ENCODE measurements around the genes KLF16 and AMH.

GRCh38 chr19:1295654-1295962 lies 9.9 kb downstream of the EFNA2 start:
- PRO-cap, 10 experiments, result no peak in any of the 10 experiments

DNA sequence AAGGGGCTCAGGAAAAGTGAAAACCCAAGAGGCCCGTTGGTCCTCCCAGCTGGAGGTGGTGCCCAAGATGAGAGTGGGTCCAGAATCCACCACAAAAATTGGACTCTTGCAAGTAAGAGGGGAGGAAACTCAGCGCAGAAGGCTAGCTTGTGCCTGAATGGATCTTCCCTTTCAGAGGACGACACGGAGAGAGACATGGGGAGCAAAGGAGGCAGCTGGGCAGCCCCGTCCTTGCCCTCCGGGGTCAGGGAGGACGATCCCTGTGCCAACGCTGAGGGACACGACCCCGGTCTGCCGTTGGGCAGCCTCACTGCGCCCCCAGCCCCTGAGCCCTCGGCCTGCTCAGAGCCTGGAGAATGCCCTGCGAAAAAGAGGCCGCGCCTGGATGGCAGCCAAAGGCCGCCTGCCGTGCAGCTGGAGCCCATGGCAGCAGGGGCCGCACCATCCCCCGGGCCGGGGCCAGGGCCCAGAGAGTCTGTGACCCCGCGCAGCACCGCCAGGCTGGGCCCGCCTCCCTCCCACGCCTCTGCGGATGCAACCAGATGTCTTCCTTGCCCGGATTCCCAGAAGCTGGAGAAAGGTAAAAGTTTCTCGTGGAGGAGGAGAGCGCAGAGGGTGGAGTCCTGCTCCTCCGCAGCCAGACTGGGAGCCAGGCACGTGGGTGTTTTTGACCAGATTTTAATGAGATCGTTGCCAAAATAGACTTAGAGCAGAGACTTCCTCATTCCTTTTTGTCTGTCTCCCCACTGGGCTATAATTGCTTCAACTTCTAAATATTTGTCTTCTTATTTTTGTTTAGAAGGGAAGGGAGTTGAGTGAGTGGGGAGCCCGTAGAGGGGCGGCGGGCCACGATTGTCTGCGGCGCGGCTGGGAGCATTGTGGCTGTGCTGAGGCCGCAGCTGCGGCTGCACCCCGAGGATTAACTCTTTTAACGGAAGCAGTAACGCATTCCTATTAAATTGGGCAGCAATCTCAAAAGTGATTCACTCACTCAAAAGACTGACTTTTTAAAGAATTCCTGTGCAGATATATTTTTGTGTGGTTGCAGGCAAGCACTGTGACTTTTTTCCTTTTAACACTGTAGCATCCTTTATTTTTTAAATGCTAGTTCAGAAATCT lies 6.1 kb downstream of the PWWP3A start:
- PRO-cap, 10 experiments, result peak in 2 of 10 experiments; most common plus-strand start position 724 of the sequence (in 1); most common minus-strand start position 644 of the sequence (in 2)

- PRO-cap, 10 experiments, result no peak in any of the 10 experiments
Measured at GRCh38 chr19:1419447-1419943, 12.1 kb downstream of the DAZAP1 start.

DNA sequence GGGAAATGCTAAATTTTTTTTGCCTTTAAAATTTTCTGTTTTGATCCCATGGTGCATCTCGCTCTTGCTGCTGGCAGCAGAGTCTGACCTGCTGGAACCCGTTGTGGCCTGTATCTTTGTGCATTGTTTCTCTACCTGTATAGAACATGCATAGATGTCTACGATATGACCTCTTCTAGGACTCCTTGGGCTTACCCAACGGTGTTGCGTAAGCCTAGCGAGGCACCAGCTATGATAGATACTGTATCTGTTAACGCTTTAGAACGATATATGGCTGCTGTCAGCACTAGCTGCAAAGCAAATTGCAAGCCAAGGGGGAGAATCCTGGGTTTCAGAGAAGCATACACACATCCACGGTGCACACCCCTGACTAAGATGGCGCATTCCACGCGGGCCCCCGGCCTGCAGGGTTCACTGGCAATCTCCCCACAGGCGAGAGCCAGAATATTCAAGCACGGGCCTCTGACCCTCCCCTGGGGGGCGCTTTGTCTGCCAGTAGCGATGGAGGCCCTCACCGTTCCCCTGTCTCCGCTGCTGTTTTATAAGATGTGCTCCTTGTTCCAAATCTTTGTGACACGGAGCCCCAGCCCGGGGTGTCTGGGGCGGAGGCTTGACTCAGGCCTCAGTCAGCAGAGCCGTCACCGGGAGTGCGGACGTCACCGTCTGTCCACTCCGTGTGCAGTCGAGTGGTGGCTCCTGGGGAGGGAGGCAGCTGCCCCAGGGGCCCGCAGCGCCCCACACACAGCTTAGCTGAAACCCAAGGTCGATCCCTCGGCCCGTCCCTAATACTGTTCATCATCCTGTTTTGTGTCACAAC lies 13.0 kb upstream of the RPS15 start:
- PRO-cap, 10 experiments, result no peak in any of the 10 experiments

GRCh38 chr19:1507579-1508598 lies 4.9 kb downstream of the ADAMTSL5 start:
- PRO-cap, 10 experiments, result peak in 5 of 10 experiments; most common plus-strand start chr19:1507974 (in 4); most common minus-strand start chr19:1507874 (in 1)

DNA sequence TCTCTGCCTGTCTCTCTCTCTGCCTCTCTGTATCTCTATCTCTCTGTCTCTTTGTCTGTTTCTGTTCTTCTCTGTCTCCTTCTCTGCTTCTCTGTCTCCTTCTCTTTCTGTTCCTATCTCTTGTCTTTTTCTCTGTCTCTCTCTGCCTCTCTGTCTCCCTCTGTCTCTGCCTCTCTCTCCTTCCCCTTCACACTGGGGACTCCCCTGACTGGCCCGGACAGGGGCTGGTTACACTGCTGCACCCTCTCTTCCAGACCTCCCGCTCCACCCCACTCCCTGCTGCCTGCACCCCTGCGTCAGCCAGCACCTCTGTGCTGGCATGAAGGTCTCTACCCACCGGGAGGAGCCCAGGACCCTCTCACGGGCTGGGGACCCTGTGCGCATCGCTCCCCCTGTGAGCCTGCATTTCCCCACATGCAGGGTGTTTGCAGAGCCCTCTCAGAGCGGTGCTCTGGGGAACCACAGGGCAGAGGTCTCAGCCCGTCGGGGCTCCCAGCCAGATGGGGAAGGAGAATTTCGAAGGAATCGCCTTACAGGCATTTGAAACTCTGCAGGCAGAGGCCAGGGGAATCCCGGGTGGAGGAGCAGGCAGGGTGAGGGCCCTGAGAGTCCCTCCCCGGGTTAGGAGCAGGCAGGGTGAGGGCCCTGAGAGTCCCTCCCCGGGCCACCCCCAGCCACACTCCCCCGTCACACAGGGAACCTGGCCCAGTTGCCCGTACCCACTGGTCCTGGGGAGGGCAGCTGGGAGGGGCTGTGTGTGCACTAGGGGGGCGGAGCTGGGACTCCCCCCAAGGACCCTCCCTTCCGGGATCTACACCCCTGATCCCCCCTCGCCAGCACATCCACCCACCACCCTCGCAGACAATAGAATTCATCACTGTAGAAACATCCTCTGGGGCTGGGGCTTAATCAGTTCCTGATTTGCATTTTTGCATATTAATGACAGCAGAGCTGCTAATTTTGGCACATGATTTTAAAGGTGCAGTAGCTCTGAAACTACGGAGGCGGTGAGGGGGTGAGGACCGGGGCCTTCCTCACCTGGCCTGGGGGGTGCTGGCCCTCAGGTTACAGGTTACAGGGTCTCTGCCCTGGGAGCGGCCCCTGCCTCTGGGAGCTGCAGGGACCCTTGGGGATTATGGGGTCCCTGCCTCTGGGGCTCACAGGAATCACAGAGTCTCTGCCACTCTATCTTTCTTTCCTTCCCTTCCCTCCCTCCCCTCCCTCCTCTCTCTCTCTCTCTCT lies 16.3 kb upstream of the TCF3 start:
- PRO-cap, 10 experiments, result peak in 1 of 10 experiments; most common minus-strand start position 879 of the sequence (in 1)

GRCh38 chr19:1789392-1790194 lies 22.5 kb downstream of the ATP8B3 start:
- PRO-cap, 10 experiments, result no peak in any of the 10 experiments

DNA sequence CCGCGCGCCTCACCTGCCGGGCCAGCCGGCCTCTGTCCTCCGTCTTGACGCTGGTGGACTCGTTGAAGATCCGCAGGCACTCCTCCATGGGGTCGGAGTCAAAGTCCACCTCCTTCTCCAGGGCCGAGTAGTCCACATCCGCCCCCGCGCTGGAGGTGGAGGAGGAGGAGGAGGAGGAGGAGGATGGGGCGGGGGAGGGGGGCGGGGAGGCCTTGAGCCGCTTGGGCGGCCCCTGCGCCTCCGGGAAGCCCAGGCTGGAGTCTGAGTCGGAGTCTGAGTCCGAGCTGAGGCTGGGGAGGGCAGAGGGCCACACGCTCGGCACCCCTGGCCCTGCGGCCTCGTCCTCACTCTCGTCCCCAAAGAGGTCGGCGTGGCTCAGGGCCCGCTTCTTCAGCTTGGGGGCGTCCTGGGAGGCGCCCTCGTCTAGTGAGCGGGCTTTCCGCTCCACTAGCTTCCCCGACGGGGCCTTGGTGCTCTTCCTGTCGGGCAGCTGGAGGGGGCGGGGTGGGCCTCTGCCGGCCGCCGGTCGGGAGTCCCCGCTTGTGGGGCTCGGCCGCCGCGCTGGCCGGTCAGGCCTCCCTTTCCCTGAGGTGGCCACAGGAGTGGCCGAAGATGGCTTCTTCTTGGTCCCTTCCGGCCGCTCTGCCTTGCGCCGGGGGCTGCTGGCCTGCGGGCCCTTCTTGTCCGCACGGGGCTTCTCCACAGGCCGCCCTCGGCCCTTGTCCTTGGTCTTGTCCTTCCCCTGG lies 15.0 kb upstream of the ATP8B3 start:
- PRO-cap, 10 experiments, result peak in 1 of 10 experiments; most common plus-strand start position 272 of the sequence (in 1); most common minus-strand start position 100 of the sequence (in 1)

GRCh38 chr19:1862686-1863745 lies at the start of gene KLF16:
Gene KLF16, minus strand, starts transcription at chr19:1863579.
- PRO-cap, 10 experiments, result peak in 9 of 10 experiments; most common plus-strand start chr19:1863096 (in 3); most common minus-strand start chr19:1863579 (in 7)

GRCh38 chr19:1875895-1876502 lies 9.3 kb downstream of the ABHD17A start:
- PRO-cap, 10 experiments, result peak in 10 of 10 experiments; most common plus-strand start chr19:1876267 (in 7); most common minus-strand start chr19:1876169 (in 10)

GRCh38 chr19:1942325-1942950 lies 1.5 kb downstream of the CSNK1G2 start:
- PRO-cap, 10 experiments, result peak in 9 of 10 experiments; most common plus-strand start chr19:1942483 (in 4); most common minus-strand start chr19:1942395 (in 9)

DNA sequence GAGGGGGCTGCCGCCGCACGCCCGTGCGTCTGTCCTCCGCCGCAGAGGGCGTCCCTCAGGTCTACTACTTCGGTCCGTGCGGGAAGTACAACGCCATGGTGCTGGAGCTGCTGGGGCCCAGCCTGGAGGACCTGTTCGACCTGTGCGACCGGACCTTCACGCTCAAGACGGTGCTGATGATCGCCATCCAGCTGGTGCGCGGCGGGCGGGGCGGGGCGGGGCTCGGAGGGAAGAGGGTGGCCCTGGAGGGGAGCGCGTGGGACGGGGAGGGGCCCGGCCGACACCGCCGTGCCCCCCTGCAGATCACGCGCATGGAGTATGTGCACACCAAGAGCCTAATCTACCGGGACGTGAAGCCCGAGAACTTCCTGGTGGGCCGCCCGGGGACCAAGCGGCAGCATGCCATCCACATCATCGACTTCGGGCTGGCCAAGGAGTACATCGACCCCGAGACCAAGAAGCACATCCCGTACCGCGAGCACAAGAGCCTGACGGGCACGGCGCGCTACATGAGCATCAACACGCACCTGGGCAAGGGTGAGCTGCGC lies 36.9 kb downstream of the BTBD2 start:
- PRO-cap, 10 experiments, result no peak in any of the 10 experiments

GRCh38 chr19:2097203-2097342 lies 358 bp downstream of the IZUMO4 start:
- PRO-cap, 10 experiments, result no peak in any of the 10 experiments

DNA sequence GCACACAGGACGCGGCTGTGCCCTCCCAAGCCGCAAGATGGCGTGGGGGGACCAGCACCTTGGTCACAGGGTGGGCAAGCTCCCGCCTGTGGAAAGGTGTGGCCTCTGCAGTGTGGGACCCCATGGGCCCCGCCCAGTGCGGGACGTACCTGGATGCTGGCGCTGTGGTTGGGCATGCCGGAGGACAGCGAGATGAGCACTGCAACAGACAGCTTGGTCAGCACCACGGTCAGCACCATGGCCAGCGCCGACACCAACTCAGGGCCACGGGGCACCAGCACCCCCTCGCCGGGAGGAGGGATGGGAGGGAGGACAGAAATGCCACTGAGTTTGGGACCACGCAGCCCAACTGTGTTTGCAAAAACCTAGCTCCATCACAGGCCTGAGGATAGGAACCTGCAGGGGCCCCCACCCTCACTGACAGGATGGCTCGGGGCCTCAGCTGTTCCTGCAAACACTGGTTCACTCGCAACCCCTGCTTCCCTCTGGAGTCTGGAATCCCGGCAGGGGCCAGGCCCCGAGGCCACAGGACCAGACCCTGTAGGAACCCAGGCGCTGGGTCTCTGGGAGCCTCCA lies 27.1 kb downstream of the IZUMO4 start:
- PRO-cap, 10 experiments, result no peak in any of the 10 experiments

DNA sequence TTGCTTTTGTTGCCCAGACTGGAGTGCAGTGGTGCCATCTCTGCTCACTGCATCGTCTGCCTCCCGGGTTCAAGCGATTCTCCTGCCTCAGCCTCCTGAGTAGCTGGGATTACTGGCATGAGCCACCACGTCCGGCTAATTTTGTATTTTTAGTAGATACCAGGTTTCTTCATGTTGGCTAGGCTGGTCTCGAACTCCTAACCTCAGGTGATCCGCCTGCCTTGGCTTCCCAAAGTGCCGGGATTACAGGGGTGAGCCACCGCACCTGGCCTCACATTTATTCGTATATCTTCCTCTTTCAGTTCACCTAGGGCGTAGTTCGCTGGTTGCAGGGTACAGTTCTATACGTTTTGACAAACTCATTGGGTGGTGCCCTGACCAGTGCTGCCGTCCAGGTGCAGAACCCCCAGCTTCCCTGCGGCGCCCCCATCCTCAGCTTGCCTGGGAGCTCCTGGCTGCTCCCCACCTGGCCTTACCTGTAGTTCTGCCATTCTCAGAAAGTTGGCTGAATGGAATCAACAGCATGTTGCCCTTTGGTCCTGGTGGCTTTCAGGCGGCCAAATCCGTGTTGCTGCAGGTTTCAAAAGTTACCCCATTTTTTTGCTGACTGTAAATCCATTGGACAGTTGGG lies 2.8 kb downstream of the DOT1L start:
- PRO-cap, 10 experiments, result no peak in any of the 10 experiments

DNA sequence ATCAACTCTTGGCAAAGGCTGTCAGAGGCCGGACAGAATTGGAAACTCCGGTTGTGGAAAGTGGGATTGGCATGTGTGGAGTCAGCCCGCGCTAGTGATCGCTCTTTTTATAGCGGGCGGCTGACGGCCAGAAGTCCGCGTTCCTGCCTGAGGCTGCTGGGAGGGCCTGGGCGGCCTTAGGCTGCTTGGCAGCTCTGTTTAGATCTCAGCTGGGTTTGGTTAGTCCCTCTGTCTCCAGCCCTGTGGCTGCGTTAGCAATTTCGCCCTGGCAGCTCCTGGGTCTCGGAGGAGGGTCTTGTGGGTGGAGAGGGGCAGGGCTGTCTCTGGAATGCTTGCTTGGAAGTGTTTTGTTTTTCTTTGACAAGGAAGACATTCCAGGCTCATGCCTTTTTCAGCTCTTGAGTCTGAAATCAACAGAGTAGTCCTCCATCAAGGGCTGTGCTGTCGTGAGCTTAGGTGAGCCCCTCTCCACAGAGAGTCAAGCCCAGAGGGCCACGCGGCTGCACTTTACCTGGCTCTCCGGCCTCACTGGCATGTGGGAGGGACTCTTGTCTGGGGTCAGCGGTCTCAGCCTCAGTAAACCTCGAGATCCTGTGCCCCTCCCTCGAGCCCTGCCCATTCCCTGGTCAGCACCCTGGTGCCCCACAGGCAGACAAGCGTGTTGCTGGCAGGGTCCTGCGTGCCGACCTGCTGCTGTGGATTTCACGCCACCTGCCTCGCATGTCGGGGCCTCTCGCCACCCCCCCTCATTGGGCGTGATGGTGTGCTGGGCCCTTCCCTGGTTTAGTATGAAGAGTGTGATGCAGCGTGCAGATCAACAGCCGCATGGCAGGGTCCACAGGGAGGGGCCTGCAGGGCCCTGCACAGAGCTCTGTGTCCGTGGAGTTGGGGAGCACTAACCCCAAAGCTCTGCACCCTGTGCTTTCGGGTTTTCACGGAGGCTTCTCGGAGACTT lies 22.6 kb downstream of the DOT1L start:
- PRO-cap, 10 experiments, result peak in 1 of 10 experiments; most common minus-strand start position 83 of the sequence (in 1)

DNA sequence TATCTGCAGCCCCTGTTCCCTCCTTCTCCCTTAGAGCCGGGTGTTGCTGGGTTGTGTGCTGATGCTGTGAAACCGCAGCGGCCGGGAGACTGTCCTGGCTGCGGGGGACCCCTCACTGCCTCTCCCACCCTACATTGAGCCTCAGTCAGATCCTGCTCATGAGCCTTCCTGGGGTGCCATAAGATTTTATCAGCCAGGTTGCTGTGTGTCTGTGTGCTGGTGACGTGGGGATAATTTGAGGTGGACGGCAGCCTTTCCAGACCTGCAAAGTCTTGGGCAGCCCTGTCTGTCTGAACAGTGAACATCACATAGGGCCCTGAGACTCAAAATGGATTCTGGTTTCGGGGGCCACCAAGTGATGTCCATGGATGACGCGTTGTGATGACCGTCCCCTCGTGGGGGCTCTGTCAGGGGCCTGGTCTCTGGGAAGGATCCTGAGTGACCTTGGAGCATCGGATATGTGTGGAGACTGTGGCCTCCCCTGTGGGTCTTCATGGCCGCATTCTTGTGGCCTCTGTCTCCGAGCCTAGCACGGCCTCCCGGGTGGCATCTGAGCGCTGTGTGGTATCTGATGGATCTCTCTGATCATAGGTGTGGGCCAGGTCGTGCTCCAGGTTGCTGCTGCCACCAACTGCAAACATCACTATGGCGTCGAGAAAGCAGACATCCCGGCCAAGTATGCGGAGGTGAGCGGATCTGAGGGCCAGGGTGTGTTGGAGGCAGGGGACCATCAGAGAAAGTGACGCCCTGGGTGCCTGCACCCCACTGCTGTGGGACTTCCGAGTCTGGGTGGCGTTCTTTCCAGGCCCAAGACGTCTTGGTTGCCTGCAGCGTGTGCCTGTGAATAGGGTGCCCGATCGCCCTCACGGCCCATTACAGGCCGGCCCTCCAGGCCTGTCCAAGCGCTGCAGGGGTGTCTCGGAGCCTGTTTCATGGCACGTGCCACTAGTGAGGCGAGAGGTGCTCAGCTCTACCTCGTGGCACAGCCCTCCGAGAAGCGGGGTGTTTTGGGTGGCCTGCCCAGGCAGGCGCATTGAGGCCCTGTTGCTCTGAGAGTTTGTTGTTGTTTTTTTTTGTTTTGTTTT lies 29.7 kb downstream of the DOT1L start:
- PRO-cap, 10 experiments, result no peak in any of the 10 experiments

- PRO-cap, 10 experiments, result no peak in any of the 10 experiments
Measured at GRCh38 chr19:2228310-2229270, 7.5 kb downstream of the PLEKHJ1 start.

GRCh38 chr19:2237203-2237606 lies 581 bp downstream of the SF3A2 start:
- PRO-cap, 10 experiments, result no peak in any of the 10 experiments

DNA sequence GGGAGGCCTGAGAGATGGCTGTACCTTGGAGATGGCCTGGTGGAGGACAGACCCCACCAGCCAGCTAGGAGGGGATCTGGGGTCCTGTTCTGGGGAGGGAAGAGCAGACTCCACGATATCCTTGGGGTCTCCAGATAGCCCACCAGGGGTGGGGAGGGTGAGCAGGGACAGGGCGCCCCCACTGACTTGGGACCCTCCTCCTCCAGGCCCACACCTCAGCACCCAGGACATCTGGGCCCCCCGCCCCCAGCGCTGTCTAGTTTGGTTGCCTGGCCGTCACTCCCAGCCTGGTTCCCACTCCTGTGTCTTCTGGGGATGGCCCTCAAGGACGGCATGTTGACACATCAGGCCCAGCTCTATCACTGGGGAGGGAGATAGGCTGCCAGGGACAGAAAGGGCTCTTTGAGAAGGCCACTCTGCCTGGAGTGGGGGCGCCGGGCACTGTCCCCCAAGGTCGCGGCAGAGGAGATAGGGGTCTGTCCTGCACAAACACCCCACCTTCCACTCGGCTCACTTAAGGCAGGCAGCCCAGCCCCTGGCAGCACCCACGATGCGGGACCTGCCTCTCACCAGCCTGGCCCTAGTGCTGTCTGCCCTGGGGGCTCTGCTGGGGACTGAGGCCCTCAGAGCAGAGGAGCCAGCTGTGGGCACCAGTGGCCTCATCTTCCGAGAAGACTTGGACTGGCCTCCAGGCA lies at the start of gene AMH:
Gene AMH, plus strand, starts transcription at position 541 of the 695 bp plus-strand sequence.
- PRO-cap, 10 experiments, result peak in 1 of 10 experiments; most common plus-strand start position 140 of the sequence (in 1)

All from Metastatic Breast Carcinoma in the Brain (tissue), 10 donors.